ENCODE measurements around a stretch of chr4.

- PRO-cap, 2 experiments: peak in 1 of 2 experiments; most common plus-strand start chr4:173332976 (in 1)
- RAMPAGE, long total RNA, 5 experiments: no peak in any of the 5 experiments
Observed at GRCh38 chr4:173332606-173333261, 1.4 kb downstream of the HMGB2 start.

DNA sequence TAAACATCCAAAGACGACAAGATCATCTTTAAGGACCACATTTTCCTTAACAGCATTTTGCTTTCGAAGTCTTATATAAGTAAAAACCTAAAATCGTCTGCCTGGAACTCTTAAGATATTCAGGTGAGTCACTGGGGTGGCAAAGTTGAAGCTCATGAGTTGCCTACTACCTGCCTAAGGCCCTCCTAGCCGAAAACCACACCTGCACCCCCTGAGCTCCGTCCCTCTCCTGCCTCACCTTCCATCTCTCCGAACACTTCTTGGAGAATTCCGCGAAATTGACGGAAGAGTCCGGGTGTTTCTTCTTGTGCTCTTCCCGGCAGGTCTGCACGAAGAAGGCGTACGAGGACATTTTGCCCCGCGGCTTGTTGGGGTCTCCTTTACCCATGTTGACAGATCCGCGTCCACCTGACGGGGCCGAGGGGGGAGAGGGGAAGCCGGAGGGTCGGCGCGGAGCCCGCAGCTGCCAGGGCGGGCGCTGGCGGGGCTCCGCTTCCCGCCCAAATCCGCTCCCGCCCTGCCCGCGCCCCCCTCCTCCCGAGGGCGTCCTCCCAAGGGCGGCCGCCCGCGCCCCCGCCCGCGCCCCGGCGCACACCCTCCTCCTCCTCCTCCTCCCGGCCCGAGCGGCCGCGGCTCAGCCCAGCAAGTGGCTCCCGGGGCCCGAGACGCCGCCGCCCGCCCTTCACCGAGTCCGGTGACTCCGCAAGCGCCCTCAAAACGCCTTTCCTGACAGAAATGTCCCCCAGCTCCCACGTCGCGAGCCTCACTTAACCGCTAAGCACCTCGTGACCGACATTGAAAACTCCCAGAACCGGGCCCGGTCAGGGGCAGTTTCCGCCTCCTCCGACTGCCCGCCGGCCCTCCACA lies 663 bp downstream of the HMGB2 start:
- PRO-cap, 2 experiments: peak in 2 of 2 experiments; most common plus-strand start position 830 of the sequence (in 2); most common minus-strand start position 508 of the sequence (in 1)
- RAMPAGE, long total RNA, 5 experiments: start-site peak on the minus strand in 2 of 5 experiments, centred at positions 381 to 747 of the sequence, 20 to 52 reads per replicate

DNA sequence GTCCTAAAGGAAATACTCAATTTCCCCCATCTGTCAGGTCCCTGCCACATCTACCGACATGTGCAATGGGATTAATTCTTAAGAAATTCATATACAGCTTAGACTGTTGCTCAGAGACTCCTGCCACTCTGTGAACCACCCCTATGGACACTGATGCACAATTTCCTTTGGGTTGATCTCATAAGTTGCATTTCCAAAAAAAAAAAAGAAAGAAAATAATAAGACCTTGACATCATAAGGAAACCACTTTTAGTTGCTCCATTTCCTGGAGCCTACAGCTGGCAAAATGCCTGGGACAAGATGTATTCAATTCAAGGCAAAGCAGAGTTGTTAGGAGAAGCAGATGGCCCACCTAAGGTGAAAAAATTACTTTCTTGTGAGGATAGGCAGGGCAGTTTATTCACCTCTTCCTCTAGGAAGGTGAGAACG lies 14.0 kb upstream of the SCRG1 start:
- PRO-cap, 2 experiments: peak in 1 of 2 experiments; most common plus-strand start position 327 of the sequence (in 1); most common minus-strand start position 152 of the sequence (in 1)
- RAMPAGE, long total RNA, 5 experiments: no peak in any of the 5 experiments

- PRO-cap, 2 experiments: peak in 1 of 2 experiments; most common plus-strand start chr4:173538905 (in 1); most common minus-strand start chr4:173538788 (in 1)
- RAMPAGE, long total RNA, 5 experiments: no peak in any of the 5 experiments
Observed at GRCh38 chr4:173538525-173539616, 8.8 kb upstream of the HAND2 start.

DNA sequence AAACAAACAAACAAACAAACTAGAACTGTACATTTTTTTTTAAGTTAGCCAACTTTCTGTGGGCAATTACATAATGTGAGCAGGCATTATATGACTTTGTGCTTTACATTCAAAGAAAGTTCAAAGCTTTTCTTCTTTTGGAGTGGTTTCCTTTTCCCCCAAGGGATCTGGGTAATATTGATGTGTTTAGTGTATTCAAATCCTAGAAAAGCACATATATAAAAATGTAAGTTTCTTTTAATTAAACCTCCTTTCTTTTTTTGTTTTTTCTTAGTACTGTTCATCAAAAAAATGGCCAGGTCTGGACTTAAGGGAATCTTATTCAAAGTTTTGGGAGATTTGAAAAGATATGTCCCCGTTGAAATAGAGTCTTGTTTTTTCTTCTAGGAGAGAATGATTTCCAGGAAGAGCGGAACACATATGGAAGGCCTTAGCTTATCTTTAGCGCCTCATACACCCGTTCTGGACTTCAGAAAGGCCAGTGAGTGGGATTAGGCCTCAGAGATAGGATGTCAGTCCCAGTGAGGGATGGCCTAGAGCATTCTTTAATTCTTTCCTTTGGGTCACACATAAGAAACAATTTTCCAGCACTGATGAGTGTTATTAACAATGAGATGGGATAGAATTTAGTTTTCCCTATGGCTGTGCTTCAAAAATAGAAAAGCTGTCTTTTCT lies 54.4 kb upstream of the HAND2 start:
- PRO-cap, 2 experiments: no peak in any of the 2 experiments
- RAMPAGE, long total RNA, 5 experiments: no peak in any of the 5 experiments

- PRO-cap, 2 experiments: no peak in any of the 2 experiments
- RAMPAGE, long total RNA, 5 experiments: no peak in any of the 5 experiments
Observed at GRCh38 chr4:173698685-173699374, 168.8 kb upstream of the HAND2 start.

DNA sequence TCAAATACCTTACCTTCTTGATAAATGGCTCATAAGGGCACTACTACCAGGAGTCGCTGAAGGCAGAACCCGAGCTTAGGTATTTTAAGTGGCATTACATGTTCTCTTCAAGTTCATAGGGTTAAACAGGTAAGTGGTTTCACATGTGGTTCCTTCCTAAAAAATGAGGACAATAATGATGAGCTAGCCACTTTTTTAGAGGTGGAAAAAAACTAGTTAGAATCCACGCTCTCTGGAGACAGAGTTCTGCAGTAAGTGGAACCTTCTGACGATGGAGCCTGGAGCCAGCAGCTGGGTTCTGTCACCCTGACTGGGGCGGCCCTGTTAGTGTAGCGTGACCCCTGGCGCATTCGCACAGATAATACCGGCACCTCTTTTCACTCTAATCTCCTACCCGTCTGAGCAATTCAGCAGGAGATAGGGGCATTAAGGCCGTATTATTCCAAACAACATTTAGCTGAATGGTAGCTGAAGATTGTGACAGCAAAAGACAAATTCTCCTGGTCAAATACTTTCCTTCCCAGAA lies 292.7 kb downstream of the FBXO8 start:
- PRO-cap, 2 experiments: no peak in any of the 2 experiments
- RAMPAGE, long total RNA, 5 experiments: no peak in any of the 5 experiments

DNA sequence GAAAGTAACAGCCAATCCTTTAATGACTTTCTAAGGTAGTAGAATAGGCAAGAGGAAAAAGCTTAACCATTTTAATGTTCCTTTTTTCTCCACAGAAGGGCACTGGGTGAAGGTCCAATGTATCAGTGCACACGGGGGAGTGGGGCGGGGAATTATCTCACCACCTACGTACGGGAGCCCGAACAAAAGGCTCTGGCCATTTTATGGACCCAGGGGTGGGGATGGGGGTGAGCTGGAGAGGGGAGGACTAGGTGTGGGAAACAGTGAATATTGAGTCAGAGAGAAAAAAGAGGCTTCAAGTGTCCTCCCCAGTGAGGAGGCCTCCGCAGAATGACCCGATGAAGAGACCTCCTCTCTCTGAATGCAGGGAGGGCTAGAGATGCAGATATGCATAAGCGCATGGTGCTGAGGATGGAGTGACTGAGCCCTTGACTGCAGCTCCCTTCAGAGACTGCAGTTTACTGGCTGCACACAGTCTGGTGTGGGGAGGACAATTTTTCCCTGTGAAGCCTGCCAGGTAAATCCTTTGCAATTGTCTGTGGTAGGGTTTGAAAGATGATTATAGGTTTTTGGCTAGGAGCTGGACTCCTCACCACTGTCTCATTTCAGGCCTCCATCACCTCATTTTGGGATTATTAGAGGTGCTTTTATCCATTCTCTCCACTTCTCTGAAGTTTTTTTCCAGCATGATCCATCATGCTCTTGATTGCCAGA lies 61.0 kb downstream of the SPCS3 start:
- PRO-cap, 2 experiments: no peak in any of the 2 experiments
- RAMPAGE, long total RNA, 5 experiments: no peak in any of the 5 experiments

DNA sequence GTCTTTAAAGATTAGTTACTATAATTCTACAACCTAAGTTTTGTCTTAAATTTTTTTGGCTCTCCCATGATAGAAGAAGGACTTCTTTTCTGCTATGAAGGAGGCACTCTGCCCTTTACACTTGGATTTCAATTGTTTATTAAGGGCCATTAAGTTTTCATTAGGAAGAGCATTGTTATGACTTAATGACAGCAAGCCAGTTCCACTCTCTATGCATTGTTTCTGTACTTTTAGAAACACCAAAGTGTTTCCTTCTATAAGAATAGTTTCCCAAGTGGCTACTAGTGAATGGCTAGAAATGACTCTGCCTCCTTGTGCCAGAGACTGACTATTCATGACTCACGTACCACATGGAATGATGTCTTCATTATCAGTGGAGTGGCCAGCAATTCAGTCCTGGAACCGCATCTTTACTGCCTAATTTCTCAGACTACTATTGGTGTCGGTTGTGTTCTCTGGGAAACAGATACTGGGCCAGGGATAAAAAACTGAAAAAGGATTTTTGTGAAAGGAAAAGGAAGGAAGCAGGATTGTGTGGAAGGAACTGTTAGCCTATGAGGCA lies 218.4 kb downstream of the SPCS3 start:
- PRO-cap, 2 experiments: no peak in any of the 2 experiments
- RAMPAGE, long total RNA, 5 experiments: no peak in any of the 5 experiments

DNA sequence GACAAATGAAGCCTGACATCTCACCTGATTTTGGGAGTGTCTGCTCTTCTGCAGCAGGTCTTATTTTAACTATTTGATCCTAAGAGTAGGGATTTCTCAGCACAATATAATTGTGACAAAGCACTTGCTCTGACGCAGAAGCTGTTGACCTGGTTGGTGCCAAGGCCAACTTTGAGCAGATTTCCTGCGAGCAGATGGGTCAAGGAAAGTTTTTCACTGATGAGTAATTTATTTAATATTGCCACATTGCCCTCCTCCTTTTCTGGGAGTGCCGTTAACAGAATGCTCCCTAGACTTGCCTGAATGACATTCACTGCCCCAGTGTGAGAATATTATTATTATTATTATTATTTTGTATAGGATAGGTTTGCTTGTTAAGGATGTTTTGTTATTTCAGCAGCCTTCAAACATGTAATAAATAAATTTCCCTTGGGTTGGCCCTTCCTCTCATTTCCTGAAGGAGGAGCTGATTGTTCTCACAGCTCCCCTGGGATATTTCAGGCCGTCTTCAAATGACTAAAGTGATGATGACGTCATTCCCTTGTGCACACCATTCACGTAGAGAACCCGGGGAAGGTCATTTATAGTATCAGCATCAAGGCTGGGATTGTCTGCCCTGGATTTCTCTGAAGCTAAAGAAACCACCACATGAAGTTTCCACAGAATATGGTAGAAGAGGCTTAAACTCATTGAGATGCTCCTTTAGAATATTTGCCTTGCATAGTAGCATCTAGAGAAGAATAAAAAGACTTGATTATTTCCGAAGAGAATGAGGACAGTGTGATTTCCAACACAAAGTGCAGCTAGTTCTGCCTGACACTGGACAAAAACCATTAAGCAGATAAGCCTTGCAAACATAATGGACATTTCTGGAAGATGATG lies 156.8 kb downstream of the VEGFC start:
- PRO-cap, 2 experiments: no peak in any of the 2 experiments
- RAMPAGE, long total RNA, 5 experiments: no peak in any of the 5 experiments

DNA sequence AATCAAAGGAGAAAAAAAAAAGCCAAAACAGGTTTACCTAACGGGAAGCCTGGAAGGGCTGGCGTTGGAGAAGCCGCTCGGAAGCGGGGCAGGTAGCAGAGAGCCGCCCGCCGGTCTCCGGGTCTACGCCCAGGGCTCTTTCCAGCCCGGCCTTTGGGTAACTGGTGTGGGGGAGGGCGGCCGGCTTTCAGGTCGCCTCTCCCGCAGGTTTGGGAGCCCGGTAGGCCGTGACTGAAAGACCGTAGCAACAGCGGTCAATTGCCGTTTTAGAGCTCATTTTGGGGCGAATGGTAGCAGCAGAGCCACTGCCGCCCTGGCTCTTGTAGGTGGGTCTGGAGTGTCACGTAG lies 2185.4 kb upstream of the TENM3 start:
- PRO-cap, 2 experiments: no peak in any of the 2 experiments
- RAMPAGE, long total RNA, 5 experiments: no peak in any of the 5 experiments

DNA sequence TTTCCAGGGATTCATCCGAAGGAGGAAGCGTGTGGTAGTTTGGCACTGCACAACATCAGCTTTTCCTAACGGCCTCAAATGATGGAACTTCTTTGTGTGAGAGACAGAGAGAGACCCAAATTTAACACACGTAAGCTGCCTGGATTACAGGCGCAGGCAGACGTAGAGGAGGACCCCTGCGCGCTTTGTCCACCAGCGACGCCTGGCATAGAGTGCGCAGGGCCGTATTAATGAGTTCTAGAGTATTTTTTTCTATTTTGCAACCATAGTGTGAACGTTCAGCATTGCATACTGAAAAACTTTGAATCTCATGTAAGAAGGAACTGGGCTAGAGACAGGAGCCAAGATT lies 101.8 kb upstream of the TENM3 start:
- PRO-cap, 2 experiments: no peak in any of the 2 experiments
- RAMPAGE, long total RNA, 5 experiments: no peak in any of the 5 experiments

- PRO-cap, 2 experiments: no peak in any of the 2 experiments
- RAMPAGE, long total RNA, 5 experiments: no peak in any of the 5 experiments
Observed at GRCh38 chr4:182212089-182212630, 31.0 kb upstream of the TENM3 start.

- PRO-cap, 2 experiments: no peak in any of the 2 experiments
- RAMPAGE, long total RNA, 5 experiments: start-site peak on the minus strand in 1 of 5 experiments, at chr4:182593843-182593942 at its widest, 7 reads per replicate
Observed at GRCh38 chr4:182593677-182594171, 323.5 kb downstream of the DCTD start.

DNA sequence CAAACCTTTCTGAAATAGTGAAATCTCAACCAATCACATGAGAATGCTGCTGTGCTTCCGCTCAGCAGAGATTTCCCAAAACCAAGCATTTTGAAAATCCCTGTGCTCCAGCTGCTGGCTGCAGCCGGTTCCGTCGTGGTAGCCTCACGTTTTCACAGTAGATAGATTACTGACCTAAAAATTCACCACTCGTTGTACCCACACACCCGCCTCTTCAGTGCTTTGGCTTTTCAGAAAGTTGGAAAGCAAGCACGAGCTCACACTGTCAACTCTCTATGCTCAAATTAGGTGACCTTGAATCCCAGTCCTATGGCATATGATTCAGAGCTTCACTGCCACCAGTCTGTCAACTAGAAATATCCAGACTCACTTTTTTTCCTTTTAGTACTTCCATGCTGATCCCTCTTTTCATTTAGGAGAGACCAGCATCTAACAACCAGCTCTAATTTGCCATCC lies 168.9 kb downstream of the DCTD start:
- PRO-cap, 2 experiments: no peak in any of the 2 experiments
- RAMPAGE, long total RNA, 5 experiments: no peak in any of the 5 experiments

GRCh38 chr4:182895746-182896327 lies 21.3 kb downstream of the DCTD start:
- PRO-cap, 2 experiments: no peak in any of the 2 experiments
- RAMPAGE, long total RNA, 5 experiments: no peak in any of the 5 experiments

DNA sequence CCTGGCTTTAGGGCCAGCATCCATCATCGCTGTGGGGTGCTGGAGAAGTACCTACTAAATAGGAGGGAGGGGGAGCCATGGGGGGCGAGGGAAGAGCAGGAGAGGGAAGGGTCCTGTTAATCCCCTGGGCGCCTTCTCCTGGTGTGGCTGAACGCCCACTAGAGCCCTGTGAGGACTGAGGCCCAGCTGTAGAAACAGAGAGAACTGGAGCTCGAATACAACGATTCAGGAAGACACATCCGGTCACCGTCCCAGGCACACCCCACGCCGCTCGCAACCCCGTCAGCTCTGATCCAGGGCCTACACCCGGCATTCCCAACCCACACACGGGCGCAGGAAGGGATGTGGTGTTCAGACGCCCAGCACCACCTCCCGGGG lies 525 bp downstream of the DCTD start:
- PRO-cap, 2 experiments: peak in 1 of 2 experiments; most common plus-strand start position 329 of the sequence (in 1); most common minus-strand start position 290 of the sequence (in 1)
- RAMPAGE, long total RNA, 5 experiments: no peak in any of the 5 experiments

DNA sequence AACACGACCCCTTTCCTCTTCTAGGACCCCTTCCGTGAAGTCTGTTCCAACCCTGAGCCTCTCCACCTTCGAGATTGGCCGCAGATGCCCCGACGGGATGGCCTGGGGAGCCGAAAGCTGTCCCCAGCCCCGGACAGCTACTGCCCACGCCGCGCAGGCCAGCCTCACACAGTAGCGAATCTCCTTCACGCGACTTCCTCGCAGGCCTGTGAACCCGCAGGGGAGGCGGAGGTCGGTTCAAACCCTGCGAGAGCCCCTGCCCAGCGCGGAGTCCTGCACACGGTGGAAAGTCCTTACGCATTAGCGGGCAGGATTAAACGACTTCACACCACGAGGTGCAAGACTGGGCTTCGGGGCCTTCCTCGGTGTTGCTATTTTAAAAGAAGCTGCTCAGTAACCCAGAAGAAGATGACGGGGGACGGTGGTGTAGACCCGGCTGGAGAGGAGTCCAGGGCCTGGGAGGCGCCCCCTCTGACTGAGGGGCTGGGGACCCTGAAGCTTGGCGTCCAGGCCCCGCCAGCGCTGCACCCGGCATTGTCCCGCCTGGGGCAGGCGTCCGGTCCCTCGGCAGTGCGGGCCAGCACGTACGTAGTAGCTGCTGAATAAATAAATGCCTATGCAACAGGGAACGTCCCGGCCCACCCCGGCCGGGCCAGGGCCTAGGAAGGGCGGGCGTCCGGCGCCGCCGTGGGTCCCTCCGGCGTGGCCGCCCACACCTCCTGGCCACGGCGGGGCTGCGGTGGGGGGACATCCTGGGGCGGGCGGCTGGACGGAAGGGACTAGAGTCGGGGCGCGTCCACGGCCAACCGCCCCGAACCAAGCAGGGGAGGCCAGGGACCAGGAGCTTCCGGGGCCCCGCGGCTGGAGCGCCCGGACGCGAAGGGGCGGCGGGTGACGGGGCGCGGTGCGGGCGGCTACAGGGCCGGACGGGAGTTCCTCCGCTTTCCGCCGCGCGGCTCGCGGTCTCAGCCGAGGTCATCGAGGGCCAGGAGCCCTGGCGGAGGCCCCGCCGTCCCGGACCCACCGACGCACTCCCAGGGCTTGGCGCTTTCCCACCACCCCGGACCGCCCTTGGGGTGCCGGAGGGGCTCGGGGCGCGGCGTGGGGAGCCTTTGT lies 1.1 kb upstream of the WWC2 start:
- PRO-cap, 2 experiments: peak in 2 of 2 experiments; most common plus-strand start position 968 of the sequence (in 2); most common minus-strand start position 950 of the sequence (in 2)
- RAMPAGE, long total RNA, 5 experiments: no peak in any of the 5 experiments

- PRO-cap, 2 experiments: no peak in any of the 2 experiments
- RAMPAGE, long total RNA, 5 experiments: no peak in any of the 5 experiments
Observed at GRCh38 chr4:183146422-183147033, 47.5 kb downstream of the WWC2 start.

DNA sequence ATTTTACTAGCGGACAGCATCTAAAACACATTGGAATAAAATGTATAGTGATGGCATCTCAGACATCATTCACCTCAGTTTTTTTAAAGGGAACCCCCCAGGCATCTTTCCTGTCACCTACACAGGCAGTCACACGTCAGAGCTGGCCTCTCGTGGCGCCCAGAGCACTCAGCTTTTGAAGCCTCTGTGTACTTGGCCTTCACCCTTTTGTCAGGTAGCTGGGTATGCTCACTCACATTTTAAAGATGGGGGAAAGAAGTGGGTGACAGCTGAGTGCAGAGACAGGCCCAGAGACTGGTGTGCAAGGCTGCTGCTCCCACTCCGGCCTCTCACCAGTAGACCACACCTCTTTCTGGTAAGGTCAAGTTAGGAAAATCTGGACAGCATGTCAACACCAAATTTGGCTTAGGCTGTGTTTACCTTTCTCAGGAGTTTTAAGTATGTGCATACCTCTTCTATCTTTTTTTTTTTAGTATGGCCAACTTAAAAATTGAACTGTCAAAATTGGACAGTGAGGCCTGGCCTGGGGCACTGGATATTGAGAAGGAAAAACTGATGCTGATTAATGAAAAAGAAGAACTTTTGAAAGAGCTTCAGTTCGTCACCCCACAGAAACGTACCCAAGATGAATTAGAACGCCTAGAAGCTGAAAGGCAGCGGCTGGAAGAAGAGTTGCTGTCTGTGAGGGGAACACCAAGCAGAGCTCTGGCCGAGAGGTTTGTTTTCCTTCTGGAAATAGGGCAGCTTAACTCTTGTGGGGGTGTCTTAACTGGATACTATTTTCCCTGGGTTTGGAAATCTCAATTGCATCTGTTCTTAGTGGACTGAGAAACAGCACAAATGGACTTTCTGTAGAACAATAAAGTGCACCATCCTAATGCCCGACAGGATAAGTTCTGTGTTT lies 66.5 kb downstream of the CLDN22 start:
- PRO-cap, 2 experiments: no peak in any of the 2 experiments
- RAMPAGE, long total RNA, 5 experiments: no peak in any of the 5 experiments

Measured in thyroid gland (tissue), 7 donors.